Left colon (tissue), 1 donor: ENCODE data around the genes PKD2L2 and HSPA9.

DNA sequence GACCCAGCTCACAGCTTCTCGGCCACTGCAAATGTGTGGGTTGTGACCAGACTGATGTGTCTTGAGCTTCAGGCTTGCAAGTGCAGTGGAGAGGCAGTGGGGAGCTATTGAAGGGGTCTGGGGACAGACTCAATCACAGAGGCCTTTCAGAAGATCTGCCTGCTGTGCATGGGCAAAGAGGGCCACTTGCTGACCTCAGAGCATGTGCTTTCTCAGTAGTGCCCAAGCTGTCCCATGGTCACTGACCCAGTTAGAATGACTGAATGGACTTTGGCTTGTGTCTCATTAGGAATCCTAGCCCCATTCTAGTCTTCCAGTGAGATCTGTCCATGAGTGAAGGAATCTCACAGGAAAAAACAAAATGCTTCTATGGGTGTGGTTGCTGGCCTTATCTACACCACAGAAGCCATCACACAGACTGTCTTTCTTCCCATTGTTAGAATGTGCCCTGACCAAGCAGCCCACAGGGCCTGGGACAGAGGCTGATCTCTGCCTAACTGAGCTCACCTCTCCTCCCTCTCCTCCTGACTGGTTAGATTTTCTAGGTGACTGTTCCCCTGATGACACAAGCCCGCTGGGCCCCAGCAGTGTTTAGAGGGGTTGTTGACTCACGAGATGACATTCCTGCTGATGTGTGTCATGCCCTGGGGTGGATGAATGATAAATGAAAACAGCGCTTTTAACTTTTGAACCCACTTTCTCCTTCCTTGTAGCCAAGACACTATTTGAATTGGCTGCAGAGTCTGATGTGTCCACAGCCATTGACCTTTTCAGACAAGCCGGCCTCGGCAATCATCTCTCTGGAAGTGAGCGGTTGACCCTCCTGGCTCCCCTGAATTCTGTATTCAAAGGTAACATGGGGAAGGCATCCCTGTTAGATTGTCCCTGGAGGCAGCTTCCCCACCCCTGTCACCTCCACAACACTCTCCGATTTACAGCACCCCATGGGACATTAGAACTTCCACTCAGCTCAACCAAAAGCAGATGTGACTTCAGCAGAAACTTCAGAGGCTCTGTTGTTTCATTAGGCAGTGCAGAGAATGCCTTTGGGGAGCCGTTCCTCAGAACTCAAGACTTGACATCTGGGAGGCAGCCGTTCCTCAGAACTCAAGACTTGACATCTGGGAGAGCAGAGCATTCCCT, 24.8 kb downstream of the TGFBI start:
- PRO-cap, result no peak

DNA sequence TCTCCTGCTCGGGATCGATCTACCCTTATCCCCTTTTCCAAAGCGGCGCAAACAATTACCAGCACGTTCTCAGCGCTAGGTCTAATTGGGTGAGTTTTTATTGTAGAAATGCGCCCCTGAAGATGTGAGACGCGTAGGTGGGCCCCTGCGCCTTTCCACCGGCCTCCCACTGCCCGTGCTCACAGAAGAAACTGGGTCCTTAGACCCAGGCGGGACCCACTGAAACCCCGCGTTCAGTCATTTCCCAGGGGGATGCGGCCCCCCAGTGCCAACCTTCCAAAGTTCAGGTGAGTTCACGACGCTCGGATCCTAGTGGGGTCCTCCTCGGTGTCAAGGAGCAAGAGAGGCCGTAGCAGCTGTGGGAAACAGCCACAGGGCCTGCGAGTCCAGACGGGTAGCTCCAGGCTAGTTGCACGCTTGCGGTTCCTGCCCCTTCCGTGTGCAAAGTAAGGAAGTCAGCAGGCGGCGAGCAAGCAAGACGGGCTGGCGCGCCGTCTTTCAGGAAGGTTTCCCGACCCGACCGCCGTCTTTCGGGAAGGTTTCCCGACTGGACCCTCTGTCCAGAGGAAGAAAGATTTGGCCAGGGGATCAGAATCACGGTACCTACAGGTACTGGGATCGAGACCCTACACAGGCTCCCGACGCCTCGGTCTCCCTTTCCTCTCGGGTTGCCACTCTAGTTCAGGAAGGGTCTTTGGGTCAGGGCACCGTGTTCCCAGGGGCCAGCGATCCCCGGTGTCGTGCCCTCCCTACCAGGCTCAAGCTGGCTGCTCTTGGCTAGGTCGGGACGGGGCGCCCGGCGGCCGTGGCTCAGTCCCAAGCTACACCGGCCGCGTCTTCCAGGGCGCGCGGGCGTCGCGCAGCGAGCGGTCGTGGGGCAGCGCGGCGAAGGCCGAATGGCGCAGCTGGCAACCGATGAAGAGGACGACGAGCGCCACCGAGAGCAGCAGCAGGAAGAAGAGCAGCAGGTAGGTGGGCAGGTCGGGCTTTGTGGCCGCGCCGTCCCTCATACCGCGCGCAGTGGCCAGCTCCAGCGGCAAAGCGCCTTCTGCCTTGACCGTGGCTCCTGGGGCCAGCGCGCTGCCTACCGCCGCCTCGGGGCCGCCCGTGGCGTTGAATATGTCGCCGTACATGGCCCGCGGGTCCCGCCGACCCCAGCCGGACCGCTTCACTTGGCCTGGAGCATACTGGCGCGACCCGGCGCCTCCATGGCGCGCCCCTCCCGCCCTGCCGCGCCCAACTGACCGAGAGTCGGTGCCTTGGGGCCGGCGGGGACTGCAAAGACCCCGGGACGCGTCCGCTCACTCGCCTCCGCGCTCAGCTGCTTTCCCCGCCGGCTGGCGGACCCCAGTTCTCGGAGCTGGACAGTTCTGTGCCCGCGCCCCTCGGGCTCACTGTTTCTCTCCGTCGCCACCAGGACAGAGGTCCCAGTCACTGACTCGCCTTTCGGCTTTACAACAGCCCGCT, 1.0 kb downstream of the SMIM32 start:
- PRO-cap, result unidirectional peak, plus-strand start at position 282 of the sequence; bidirectional peak, plus-strand start at position 461 of the sequence, minus-strand start at position 448 of the sequence; bidirectional peak, plus-strand start at position 914 of the sequence, minus-strand start at position 898 of the sequence

GRCh38 chr5:137666128-137666597, 69.7 kb downstream of the KLHL3 start:
- PRO-cap, result no peak

DNA sequence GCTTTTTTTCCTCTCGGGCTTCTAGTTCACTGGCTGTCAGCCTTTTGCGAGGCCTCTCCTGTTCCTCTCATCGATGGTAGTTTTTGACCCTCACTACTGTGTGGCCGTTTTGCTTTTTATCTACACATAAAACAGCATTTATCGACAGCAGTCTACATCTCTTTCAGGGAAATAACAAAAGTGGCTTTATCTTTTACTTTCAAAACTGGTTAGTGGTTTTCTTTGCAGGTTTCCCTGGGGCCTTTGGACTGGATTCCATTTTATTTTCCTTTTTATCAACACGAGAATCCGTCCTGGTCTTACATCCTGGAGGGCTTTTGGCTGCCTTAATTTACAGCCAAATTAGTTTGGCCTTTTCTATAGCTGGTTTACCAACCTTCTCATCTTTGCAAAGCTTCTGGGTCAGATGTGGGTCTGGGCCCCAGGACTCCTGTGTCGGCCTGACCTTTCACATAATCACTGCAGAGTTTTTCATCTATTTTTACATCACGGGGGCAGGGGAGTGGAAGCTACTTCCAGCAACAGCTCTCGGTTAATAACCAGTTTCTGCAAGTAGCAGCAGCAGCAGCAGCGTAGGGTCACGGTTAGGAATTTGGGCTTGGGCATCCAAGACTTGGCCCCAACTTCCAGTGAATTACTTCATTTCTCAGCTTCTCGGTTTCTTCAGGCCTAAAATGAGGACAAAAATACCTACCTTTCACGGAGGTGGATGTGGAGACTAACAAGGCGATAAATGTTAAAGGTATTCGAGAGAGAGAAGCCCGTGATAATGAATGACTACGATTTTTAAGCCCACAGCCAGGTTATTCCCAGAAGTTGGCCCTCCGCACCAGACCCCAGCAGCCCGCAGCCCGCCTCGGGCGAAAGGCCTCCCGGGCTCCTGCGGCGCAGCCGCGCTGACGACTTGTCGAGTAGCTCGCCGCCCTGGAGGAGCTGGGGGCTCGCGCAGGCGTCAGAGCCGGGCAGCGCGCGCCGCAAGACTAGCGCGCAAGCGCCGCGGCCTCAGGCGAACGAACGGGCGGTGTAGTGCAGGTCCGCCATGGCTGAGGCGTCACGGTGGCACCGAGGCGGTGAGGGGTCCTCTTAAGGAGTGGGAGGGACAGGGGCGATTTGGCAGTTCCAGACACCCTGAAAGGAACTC, at the start of gene PKD2L2:
TSS of gene PKD2L2 (plus strand) at position 1,005 of the 1,141 bp plus-strand sequence.
- PRO-cap, result bidirectional peak, plus-strand start at position 1,009 of the sequence, minus-strand start at position 882 of the sequence

DNA sequence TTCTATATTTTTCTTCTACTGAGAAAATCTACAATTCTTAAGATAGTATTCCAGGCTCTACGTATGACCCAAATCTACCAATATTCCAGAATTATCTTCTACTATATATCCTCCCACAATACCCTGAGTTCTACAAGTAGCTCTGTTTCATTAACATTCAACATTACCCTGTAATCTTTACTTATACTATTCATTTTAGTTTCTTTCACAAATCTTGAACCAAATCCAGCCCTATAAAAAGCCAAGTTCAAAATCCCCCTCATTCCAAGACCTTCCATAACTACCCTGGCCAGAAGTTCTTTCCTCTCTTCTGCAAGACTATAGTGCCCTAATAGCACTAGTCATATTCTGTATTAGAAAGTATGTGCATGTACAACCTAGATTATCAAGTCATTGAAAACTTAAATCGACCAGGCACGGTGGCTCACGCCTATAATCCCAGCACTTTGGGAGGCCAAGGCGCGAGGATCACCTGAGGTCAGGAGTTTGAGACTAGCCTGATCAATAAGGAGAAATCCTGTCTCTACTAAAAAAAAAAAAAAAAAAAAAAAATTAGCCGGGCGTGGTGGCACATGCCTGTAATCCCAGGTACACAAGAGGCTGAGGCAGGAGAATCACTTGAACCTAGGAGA, 53.3 kb downstream of the FAM13B start:
- PRO-cap, result no peak

DNA sequence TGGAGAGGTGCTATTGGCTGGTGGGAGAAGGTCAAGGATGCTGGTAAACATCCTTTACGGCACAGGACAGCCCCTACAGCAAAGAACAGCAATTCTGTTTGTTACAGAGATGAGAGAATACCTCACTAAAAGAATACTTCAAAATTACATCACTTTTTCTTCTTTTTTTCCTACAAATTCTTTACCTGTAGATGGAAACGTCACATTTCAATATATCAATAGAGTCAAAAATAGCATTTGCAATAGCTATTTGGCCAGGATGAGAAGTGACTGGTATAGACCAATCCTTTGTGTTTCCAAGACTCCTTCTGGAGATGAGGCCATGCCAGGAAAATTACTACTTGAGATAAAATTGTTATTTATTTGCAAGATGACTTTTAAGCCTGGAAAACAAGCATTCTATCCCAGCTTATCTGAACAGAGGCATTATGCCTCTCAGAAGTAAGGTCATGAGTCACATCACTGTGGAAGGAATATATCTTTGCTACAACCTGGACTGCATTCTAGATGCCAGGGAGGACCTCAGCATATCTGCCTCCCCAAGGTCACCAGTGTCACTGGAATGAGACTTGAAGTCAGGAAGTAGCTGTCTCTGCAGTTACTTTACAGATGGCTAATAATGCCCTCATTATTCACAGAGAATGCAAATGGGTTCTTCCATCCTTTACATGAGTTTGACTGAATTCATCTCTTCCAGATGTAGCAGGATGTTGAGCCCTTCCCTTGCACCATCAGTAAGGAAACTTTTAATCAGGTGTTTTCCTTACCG, 4.2 kb upstream of the FAM13B start:
- PRO-cap, result no peak

GRCh38 chr5:138054764-138055667, 22.1 kb upstream of the FAM13B start:
- PRO-cap, result no peak

DNA sequence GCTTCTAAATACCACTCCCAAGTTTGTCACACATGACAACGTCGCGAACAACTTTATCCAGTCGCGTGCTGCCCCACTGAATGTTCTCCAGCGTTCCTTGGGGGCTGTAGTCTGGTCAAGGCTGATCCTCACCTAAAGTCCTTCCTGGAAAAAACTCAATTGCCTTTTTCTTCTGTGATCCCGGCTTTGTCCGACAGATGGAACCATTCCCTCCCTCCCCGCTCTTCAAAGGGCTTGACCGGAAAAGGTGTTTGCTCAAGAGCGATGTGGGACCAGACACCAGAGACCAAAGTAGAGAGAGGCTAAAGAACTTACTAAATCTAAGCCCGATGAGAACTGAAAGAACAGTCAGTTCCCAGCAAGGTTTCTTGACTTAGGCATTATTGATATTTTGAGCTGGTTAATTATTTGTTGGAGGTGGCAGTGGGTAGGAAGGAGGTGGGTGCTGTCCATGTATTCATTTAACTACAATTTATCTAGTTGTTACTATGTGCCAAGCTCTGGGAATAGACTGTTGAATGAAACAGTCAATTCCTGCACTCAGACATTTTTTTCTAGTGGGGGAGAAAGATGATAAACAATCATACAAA, 9.7 kb upstream of the CDC23 start:
- PRO-cap, result no peak

- PRO-cap, result no peak
Observed at GRCh38 chr5:138345203-138346133, 7.0 kb upstream of the KDM3B start.

DNA sequence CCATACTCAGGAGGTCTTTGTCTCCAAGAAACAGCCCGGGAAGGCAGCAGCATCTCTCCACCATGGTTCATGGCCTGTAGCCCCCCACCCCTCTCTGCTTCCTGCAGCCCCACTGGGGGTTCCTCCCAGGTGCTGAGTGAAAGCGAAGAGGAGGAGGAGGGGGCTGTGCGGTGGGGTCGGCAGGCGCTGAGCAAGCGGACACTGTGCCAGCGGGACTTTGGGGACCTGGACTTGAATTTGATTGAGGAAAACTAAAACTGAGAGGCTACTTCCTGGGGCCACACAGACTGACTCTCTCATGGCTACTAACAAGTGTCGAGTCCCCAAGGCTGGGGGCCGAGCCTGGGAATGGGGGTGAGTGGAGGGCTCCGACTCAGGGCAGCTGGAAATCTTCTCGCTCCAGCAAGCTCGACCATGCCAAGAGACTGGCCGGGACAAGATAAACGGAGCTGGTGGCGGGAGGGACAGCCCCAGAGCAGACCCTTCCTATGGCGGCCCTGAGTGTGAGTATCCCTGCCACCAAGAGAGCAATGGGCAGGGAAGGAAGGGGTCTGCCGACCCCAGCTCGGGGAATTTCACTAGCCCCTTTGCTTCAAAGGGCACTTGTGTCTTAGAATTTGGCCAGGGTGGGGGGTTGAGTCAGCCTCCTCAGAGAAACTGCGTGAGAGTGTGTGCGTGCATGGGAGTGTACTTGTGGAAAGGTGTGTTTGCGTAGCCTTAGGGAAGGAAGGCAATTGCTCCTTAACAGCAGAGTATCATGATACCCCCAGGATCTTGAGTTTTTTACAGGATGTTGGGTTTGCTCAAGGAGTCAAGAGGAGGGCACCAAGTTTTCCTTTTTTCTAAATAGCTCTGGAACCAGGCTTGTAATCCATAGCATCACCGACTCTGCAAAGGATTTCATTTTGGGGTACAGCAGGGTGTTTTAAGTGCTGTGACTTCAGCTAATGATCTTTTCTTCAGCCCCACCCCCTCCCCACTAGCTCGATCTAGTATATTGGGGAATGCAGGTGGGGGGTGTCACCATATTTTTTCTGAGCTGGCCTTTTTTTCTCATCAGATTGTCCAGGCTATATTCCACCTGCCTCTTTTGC, 5.4 kb upstream of the KDM3B start:
- PRO-cap, result no peak

GRCh38 chr5:138379153-138380106, 26.9 kb downstream of the KDM3B start:
- PRO-cap, result no peak

GRCh38 chr5:138449456-138450430, 10.9 kb downstream of the REEP2 start:
- PRO-cap, result no peak

- PRO-cap, result no peak
Observed at GRCh38 chr5:138458457-138458825, 6.8 kb upstream of the EGR1 start.

GRCh38 chr5:138470245-138470404, 4.8 kb downstream of the EGR1 start:
- PRO-cap, result unidirectional peak, plus-strand start at chr5:138470319

DNA sequence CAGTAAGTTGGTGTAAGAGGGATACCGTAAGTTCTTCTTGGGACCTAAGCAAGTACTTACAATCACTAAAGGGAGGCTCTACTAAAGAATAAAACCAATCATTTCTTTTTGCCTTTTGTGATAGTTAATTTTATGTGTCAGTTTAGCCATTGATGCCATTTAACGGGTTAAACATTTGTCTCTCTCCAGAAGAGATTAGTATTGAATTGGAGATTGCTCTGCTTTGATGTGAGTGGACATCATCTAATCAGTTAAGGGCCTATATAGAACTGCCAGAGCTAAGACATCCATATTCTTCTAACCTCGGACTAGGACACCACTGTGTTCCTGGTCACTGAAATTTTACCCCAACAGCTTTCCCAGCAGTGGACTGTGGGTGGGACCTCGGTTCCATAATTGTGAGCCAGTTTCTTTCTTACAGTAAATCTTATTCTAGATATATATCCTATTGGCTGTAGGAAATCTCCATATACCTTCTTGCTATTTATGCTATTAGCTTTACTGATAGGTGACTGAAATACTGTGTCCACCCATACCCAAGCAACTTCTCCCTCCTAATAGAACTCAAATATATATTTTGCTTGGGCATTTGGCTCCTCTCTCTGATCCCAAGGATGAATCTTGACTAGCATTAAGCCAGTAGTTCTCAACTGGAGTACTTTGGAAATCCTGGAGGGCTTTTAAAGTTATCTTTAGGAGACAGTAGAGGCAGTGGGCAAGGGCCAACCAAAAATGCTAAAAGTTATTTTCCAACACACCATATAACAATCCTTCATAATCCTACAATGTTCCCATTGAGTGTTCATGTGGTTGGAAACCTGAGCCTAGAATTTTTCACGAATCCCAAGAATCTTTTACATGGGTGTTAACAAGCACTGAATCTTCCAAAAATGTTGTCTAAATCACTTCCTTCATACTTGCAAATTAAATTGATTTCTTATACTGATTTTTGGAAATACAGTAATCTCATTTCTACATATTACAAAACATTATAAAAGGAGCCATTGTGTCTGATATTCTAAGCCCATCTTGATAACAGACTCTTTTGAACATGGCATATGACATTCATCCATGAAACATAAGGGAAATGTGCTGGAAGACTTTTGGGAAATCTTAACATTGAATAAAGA, 11.0 kb upstream of the ETF1 start:
- PRO-cap, result no peak

DNA sequence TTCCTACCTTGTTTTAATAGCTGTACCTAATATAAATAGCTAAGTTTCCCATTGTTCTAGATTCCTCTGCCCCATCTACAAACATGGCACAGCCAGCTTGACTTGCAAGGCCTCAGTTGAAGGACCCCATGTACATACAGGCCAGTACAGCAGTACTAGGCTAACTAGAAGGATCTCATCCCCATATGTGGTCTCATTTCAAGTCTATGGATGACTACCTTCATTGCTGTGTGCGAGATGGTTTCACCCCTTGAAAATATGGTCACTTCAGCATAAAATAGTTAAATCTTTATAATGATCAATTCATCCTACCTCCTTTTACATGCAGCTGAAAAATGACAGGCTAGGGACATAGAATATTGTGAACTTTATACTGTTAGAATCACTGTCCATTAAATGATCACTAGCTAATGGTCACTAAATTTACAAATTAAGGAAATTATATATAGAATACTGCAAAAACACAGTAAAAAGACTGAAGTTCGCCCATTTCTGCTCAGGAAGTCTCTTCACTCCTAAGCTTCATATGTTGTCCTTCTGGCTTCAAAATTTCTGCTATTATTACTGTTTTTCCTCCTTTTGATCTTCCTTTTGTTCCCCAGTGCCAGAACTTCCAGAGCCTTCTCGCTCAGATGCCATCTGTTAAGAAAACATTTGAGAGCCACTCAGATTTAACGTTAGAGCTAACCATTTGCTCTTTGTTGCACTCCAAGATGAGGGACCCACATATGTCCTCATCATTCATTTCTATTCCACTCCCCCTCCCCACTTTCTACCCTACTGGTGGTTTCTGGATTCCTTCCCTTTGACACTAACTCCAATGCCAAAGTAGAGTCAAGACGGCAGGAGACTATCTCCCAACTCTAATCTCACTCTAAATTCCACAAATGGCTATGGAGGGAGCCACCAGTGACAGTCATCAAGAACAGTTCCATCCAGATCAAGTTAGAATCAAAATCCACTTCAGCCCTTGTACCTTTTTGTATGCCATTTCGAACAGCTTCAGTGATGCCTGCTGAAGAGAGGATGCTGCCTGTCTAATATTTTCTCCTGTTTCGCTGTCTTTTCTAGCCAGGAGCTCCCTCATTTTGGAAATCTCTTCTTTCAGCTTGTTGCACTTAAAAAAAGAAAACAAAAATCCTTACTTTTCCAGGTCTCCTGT, 12.8 kb upstream of the ETF1 start:
- PRO-cap, result no peak

DNA sequence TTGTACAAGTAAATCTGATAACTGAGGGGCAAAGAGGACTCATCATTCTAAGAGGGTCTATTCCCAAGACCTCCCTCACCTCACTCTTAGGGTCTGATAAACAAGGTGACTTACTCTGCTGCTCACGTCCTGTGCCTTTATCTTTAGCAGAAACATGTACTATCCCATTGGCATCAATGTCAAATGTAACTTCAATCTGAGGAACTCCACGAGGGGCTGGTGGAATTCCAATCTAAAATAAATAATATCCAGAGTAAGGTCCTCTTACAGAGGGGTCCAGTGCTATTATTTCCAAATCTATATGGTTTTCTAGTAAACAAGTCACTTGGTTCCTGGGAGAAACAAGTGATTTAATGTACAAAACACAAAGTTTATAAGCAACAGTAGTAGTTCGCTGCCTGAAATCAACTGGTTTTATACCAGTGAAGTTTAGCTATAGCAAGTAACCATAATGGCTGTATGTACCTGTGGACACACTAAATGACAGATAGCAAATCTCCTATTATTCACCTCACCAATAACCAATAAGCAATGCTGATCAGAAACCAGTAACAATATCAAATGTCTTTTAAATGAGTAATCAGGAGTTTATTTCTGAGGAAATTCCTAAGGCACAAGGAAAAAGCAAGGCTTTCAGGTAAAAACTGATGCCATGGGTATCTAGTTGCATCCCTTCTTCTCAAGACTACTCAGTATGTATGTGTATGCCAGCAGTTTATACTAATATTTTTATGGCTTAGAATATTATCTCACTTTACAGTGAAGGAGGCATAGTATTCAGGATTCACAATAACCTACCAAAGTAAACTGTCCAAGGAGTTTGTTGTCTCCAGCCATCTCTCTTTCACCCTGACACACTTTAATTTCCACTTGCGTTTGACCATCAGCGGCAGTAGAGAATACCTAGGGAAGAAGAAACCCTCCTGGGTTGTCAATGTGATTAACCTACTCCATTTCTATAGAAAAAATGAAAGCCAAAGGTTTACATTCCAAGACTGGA, 15.0 kb upstream of the ETF1 start:
- PRO-cap, result no peak

- PRO-cap, result no peak
Observed at GRCh38 chr5:138560802-138561521, 14.2 kb downstream of the HSPA9 start.

DNA sequence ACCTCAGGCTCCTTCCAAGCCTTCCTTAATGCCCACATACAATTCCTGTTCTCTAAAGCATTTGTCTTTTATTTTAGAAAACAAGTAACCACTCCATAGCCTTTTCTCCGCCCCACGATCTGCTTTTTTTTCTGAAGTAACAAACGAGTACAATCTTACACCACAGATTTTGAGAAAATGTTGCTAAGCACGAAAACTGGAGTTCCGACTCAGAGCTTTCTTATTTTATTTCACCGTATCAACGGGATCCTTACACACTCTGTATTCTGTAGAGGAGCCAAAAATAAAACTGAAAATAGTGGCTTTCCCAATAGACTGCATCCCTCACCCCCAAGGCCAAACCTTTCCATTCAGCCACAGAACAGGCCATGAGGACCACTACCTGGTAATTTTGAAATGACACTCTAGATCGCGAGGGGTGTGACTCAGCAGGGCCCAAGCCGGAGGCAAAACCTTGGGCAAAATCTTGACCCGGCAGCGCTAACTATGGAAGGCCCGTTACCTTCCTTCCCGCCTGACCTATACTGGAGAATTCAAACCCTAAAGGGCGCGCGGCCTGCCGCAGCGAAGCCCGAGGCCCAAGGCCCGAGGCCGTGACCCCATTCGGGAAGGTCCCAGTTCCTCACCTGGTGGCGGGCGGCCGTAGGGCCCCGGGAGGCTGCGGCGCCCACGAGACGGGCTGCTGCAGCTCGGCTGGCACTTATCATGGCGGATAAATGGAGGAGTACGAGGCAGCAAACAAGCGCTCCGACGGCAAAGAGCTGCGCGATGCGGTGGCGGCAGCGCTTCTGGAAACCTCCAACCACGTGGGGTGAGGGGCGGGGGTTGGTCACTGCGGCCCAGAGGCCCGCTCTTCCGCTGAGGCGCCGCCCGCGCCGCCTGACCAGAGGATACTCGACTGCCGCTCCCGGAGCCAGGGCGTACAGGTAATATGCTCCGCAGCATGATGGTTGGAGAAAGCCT, at the start of gene HSPA9:
TSS of gene HSPA9 (minus strand) at position 790 of the 963 bp plus-strand sequence.
- PRO-cap, result bidirectional peak, plus-strand start at position 858 of the sequence, minus-strand start at position 790 of the sequence

- PRO-cap, result no peak
Observed at GRCh38 chr5:138726934-138727359, 26.3 kb upstream of the CTNNA1 start.